NCI-H460 (cell line): ENCODE measurements around a stretch of chr9.

GRCh38 chr9:5032864-5033340 lies 47.8 kb downstream of the JAK2 start:
RAMPAGE:
- cytosol, long total RNA = no peak
- long total RNA = no peak
- nucleus, long total RNA = no peak

DNA sequence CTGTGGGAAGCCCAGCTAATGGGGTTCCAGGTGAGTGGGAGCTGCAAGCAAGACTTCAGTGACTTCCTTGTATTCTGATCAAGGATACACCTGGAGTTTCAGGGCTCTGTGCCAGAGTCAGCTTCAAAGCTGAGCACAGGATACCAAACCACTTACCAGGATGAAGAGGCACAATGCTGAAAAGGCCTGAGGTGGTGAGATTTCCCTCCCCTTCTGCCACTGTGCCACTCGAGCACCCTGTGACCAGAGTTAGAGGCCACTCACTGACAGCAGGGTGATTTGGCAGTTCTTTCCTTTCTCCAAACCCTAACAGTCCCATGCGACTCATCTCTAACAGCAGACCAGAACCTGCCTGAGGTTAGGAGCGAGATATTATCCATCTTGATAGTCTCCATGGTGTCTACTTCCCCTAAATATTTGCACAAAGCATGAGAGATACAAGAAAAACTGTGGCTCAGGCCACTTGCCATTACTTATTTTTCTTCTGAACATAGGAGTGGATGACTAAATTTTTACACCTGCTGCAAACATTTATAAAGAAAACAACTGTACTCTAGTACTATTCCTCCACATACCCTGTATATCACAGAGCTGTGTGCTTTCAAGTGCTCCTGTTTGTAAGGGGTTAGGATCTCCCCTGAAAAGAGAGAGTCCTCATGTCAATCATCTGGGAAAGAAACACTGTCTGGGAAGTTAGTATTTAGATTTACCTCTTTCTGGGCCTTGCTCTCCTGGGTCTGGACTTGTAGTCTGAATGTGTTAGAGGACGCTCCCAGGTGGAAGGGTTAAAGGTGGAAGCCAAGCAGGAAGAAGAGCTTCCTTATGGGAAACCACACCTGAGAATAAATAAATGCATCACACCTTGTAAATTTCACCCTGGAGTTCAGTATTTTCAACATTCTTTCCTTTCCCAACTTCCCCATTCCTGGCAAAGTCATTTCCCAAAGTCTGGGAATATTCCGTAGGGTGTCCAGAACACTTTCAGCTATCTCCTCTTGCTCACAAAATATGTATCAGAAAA lies 1.6 kb downstream of the PLGRKT start:
RAMPAGE:
- cytosol, long total RNA = no peak
- long total RNA = no peak
- nucleus, long total RNA = no peak

GRCh38 chr9:5582697-5583485 lies 46.0 kb upstream of the RIC1 start:
RAMPAGE:
- cytosol, long total RNA = no peak
- long total RNA = no peak
- nucleus, long total RNA = no peak

GRCh38 chr9:5627130-5627701 lies 1.7 kb upstream of the RIC1 start:
RAMPAGE:
- cytosol, long total RNA = no peak
- long total RNA = no peak
- nucleus, long total RNA = no peak

RAMPAGE:
- cytosol, long total RNA = no peak
- long total RNA = no peak
- nucleus, long total RNA = no peak
Measured at GRCh38 chr9:5830485-5831250, 2.2 kb downstream of the ERMP1 start.

DNA sequence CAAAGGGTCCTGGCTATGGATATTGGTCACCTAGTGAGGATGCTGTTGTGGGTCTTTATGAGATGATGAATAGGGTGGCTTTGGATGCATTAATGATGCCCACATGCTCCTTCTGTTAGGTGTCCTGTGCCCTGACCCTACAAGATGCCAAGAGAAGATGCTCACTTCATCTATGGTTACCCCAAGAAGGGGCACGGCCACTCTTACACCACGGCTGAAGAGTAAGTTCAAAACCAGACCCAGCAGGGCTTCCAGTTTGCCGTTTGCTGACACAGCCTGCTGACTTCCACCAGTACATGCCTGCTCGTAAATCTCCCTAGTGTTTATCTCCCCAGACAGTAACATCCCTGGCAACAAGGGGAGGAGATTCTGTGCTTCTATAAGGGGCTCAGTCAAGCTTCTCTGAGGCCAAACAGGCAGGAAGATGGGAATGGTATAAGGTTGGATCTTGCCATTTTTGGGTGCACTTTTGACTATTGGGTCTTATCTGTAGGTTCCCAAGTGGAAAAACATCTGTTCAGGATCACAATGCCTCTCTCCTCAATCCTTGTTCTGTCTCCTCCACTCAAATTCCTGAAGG lies 1.7 kb downstream of the MLANA start:
RAMPAGE:
- cytosol, long total RNA = no peak
- long total RNA = no peak
- nucleus, long total RNA = no peak

RAMPAGE:
- cytosol, long total RNA = no peak
- long total RNA = no peak
- nucleus, long total RNA = no peak
Measured at GRCh38 chr9:6106572-6106991, 91.2 kb upstream of the RANBP6 start.

DNA sequence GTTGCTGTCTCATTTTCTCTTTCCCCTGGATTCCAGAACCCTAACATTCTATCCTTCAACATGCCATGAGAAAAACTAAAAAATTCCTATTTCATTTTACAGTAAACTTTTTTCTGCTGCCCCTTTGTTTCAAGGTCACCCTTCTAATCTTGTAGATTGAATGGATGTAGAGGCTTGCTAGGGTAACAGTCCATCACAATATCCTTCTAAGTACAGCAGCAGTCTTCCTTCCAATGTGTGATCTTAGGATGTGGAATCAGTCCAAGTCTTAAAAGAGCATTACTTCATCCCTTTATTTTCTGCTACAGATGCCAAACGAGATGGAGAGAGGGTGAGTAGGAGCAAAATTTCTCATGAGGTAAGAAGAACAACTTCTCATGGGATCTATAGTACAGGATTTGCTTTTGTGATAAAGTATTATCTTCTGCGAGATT lies 745 bp upstream of the IL33 start:
RAMPAGE:
- cytosol, long total RNA = no peak
- long total RNA = no peak
- nucleus, long total RNA = no peak

GRCh38 chr9:6715653-6715965 lies 42.2 kb upstream of the KDM4C start:
RAMPAGE:
- cytosol, long total RNA = no peak
- long total RNA = no peak
- nucleus, long total RNA = no peak

GRCh38 chr9:8856872-8857352 lies 1057.3 kb upstream of the DMAC1 start:
RAMPAGE:
- cytosol, long total RNA = no peak
- long total RNA = no peak
- nucleus, long total RNA = no peak

DNA sequence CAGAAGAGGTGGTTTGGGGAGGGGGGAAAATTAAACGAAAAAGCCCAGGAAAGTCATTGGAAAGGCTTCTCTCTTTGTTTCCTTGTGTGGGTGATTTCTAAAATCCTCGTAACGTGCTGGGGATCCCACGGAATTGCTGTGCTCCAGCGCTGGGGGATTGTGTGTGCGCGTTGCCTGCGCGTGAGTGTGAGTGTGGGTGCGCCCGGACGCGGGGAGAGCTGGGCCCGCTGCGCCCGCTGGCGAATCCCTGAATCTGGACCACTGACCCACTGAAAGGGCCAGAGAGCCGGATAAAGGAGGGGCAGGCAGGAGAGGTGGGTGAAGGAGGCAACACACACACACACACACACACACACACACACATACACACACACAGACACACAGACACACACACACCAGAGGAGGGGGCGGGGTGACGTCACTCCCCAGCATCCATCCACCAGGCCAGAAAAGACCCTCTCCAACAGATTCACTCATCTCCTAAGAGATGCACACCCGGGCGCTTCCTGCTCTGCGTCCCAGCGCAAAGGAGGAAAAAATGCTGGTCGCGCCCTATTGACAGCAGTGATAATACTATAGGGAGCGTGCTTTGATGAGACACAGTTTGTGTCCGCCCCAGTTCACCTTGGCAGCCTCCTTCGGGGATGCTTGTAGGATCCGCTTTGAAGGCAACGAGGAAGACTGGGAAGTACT lies 1059.0 kb upstream of the DMAC1 start:
RAMPAGE:
- cytosol, long total RNA = no peak
- long total RNA = no peak
- nucleus, long total RNA = no peak

DNA sequence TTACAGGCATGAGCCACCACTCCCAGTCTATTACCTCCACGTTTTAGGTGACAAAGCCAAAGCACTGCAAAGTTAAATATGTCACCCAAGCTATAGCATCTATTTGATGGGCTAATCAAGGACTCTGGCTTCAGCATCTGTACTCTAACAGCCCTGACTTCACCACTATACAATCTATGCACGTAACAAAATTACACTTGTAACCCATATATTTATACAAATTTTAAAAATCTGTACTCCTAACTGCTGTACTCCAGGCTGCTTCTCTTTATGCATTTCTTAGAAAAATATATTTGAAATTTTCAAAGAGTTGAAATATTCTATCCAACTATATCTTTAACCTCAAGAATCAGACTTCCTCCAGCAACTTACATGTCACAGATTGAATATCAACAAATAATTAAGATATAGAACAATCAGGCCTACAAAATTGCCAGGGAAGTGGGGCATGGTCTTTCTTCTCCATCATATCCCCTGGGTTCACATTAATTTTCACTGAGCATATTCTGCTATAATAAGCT lies 248.5 kb downstream of the PTPRD start:
RAMPAGE:
- cytosol, long total RNA = no peak
- long total RNA = no peak
- nucleus, long total RNA = no peak

DNA sequence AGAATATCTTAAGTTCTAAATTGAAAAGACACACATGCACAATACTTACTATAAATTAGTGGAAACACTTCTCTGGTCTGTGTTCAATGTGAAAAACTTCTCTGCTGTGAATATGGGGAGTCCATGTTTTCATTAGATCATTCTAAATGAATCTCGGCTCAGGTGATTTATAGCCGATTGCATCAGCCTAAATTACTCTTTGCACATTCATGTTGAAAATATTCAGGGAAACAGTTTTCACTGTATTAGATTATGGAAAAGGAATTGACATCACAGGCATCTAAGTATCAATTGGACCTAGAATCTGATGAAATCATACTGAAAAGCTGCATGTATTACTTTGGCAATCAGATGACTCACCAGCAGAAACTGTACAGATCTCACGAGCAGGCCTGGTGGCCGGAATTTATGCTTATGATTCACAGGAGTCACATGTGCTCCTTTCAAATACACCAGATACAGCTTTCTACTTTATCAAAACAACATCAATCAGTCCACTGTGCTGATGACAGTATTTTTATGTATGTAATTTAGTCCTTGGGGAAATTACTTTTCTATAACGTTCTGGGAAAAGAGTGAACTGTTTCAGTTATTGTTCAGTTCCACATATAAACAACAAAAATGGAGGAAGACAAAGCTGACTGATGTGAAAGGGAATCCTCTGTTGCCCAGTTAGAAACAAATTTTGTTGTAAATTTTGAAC lies 39.6 kb downstream of the LURAP1L start:
RAMPAGE:
- cytosol, long total RNA = no peak
- long total RNA = no peak
- nucleus, long total RNA = start-site peak on the minus strand centred at position 108 of the sequence, 10 bp wide, 63 and 71 reads in 2 replicates

GRCh38 chr9:12817425-12818236 lies 42.8 kb downstream of the LURAP1L start:
RAMPAGE:
- cytosol, long total RNA = no peak
- long total RNA = no peak
- nucleus, long total RNA = no peak

RAMPAGE:
- cytosol, long total RNA = no peak
- long total RNA = no peak
- nucleus, long total RNA = no peak
Measured at GRCh38 chr9:13277905-13278769, 1.4 kb downstream of the MPDZ start.

DNA sequence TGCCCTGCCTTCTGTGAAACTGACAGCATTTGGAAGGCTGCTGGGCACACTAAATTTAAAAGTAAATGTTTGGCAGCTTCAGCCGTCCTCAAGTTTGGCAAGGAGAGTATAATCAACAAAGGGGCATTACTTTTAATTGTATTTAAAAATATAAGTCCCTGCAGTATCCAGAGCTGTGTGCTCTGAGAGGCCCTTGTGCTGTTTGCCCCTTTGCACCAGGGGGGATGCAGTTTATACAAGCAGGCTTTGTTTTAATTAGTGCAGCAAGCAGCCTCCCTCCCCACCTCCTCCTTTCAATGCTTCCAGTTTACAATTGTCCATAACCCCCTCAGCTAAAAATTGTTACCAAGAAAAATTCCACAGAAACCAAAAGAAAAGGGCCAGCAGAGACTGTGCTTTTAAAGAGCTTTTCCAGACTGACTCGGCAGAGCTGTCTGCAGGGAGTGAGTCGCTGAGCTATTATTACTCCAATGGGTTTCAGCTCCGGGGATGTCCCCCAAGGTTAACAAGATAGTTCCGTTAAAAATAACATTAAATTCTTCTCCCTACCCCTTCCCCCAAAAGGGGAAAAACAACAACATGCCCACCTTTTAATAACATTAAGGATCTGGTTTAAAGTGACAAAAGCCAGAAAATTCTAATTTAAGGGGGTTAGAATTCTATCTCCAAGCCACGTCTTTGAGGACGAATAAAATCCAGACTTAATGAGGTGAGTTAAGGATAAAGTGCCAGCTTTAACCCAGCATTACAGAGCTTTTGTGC lies 328.6 kb upstream of the MPDZ start:
RAMPAGE:
- cytosol, long total RNA = no peak
- long total RNA = no peak
- nucleus, long total RNA = no peak

RAMPAGE:
- cytosol, long total RNA = no peak
- long total RNA = no peak
- nucleus, long total RNA = no peak
Measured at GRCh38 chr9:13787304-13787993, 508.0 kb upstream of the MPDZ start.

RAMPAGE:
- cytosol, long total RNA = no peak
- long total RNA = no peak
- nucleus, long total RNA = no peak
Measured at GRCh38 chr9:13841629-13842579, 472.0 kb downstream of the NFIB start.

GRCh38 chr9:14030856-14031658 lies 282.9 kb downstream of the NFIB start:
RAMPAGE:
- cytosol, long total RNA = no peak
- long total RNA = no peak
- nucleus, long total RNA = no peak

DNA sequence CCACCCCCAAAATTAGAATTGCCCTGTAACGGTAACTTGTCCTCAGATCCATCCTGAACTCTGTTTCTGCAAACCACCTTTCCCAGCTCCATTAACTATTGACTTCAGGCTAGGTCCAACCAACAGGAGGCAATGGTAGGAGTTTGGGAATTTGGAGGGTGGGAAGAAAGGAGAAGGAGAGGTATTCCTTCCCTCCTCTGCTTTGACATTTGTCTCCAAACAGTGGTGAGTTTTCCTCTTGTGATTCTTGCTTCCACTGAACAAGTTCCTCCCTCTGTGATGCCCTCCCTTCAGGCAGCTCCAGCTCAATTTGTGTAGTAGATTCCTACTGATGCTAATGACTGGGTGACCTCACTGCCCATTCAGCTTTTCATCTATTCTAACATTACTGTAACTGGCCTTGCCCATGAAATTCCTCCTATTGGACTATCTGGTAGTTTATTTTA lies 121.5 kb downstream of the NFIB start:
RAMPAGE:
- cytosol, long total RNA = no peak
- long total RNA = no peak
- nucleus, long total RNA = no peak